A172 (cell line): ENCODE results near the genes XPOT, TBC1D30 and IL22.

GRCh38 chr12:63998890-63999618, 154.6 kb downstream of the SRGAP1 start:
- RAMPAGE, long total RNA = no peak

- RAMPAGE, long total RNA = start-site peak on the plus strand at chr12:64404484-64404661, 192 and 981 reads in 2 replicates
Observed at GRCh38 chr12:64404309-64405327, at the start of gene XPOT. Gene XPOT (plus strand): TSS chr12:64404392.

DNA sequence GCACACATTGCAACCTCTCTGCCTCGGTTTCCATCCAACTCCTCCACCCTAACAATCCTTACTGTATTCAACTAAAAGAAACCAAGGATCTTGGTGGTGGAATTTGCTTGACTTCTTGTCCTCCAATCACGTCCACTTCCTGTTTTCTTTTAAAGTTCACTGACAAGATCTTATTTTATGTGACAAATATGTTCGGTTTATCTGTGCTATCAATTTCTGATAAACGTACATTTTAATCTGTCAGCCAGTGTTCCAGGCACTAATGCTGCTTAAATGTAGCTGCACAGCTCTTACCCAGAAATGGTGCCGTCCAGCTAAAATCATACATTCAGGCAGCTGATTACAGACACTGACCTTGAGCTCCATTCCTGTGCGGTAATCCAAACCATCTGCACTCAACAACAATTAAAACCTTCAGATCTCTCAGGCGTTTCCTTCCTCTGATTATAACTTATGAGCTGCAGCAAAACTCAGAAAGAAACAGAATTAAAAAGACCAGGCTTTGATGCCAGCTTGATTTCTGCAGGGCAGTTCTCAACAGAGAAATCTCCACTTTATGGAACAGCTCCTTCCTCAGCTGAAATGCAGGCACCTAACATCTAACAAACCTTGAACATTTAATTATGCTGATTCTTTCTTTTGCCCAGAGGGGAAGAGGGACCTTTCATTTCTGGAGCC, 26.5 kb upstream of the RASSF3 start:
- RAMPAGE, long total RNA = no peak

GRCh38 chr12:64781462-64781818, 22.2 kb upstream of the GNS start:
- RAMPAGE, long total RNA = no peak

- RAMPAGE, long total RNA = no peak
Observed at GRCh38 chr12:64824317-64824802, at the start of gene TBC1D30. Gene TBC1D30 (plus strand): TSS chr12:64824647.

GRCh38 chr12:65181754-65182047, 12.3 kb downstream of the LEMD3 start:
- RAMPAGE, long total RNA = no peak

DNA sequence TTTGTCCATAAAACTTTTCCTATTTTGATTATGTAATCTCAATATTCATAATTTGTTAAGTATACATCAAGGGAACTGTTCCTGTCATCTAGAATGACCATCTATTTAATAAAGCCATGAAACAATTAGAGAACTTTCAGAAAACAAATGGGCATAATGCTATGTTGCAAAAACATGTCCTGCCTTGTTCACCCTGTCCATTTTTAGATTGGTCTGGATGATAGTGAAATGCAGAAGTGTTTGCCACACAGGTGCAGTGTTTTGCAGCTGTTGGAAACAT, 36.4 kb downstream of the LEMD3 start:
- RAMPAGE, long total RNA = no peak

DNA sequence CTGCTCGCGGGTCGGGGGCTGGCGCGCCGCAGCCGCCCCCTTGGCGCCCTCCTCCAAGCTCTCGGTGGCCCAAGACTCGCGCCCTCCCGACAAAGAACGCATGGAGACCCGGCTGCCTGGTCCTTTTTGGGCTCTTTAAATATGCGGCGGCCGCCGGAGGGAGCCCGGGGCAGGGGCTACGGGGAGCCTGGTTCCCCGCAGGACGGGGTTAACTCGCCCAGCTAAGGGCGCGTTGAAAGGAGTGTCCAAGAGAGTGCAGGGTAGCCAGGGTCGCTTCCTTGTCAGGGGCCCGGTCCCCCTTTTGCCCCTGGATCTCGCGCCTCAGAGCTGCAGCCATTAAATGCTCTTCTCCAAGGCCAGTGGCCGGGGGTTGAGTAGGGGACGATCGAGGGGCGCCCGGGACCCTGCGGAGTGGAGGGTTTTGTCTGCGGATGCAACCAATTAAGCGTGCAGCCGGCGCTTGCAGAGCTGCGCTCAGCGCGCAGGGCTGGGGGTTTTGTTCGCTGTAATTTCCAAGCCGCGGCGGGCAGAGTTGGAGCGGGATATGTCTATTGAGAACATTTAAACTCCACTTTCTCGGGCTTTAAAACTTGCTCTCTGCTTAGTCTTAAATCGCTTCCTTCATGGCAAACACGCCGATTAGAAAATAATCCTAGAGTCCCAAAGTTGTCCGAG, 1.7 kb downstream of the HMGA2 start:
- RAMPAGE, long total RNA = no peak

- RAMPAGE, long total RNA = no peak
Observed at GRCh38 chr12:65926388-65927042, 102.2 kb downstream of the HMGA2 start.

- RAMPAGE, long total RNA = no peak
Observed at GRCh38 chr12:66200501-66201109, 11.6 kb downstream of the IRAK3 start.

DNA sequence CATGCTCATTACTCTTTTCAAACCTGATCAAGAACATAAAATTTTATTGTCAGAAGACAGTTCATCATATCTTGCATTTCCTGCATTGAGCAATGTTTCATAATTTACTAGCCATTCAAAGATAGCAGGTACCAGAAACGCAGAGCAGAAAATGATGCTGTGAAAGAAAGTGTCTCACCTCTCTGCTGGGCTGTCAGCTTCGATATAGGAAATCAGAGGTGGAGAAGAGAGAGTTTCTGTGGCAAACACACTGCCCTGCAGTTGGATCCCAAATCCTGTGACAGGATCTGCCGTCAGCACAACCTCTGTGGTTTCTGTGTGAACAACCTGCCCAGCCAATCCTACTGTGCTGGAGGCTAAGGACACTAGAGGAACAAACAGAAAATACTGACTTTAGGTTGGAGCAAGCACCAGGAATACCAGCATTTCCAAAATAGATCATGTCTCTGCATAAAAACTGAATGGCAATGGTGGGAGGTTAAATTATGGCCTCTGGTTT, 142.9 kb downstream of the HELB start:
- RAMPAGE, long total RNA = no peak

DNA sequence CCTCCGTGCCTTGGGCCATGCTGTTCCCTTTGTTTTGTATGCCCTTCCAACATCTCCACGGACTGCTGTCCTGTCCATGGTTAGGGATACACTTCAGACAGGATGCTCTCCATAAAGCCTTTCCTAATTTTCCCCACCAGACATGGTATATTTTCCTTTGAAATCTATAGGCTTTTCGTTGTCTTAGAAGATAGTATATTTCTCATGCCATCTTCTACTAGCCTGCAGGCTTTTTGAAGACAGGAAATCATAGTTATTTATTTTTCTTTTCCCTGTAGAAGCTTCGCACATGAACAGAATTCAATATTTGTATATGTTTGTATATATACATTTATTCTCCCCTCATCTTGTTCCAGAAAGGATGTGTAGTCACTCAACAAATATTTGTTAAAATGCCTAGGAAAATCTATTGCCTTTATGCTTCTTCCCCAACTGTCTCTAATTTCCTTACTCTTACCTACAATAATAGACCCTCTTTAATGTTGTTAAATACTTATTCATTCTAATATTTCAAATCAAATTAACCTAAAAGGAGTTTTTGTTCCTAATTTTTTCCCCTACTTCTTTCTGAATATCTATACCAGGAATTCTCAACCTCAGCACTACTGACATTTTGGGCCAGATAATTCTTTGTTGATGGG, 237.1 kb upstream of the CAND1 start:
- RAMPAGE, long total RNA = no peak

- RAMPAGE, long total RNA = no peak
Observed at GRCh38 chr12:67657952-67658626, 9.5 kb downstream of the DYRK2 start.

DNA sequence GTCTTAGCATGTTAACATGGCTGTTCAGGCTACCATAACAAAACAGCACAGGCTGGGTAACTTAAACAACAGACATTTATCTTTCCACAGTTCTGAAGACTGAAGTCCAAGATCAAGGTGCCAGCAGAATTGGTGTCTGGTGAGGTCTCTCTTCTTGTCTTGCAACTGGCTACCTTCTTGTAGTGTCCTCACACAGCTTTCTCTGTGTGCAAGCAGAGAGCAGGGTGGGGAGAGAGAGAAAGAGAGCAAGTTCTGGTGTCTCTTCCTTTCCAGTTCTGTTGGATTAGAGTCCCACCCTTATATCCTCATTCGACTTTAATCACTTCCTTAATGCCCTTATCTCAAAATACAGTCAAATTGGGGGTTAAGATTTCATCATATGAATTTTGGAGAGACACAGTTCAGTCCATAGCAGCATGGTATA, 40.8 kb downstream of the DYRK2 start:
- RAMPAGE, long total RNA = no peak

- RAMPAGE, long total RNA = no peak
Observed at GRCh38 chr12:68180802-68181519, 21.4 kb upstream of the IFNG start.

DNA sequence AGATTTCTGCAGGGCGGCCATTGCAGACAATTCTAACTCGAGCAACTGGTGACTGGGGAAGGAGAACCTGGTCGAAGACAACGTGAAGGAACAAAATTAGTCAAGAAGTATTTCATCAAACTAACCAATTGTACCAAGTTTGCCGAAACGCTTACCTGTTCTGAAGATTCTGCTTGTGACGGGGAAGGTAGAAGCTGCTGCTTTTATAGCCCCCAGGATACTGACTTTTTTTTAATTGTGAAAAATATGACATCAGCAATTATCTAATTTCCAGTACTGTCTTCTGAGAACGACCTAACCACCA, at the start of gene IL22:
Gene IL22 (minus strand): TSS at position 177 of the 304 bp plus-strand sequence.
- RAMPAGE, long total RNA = no peak

DNA sequence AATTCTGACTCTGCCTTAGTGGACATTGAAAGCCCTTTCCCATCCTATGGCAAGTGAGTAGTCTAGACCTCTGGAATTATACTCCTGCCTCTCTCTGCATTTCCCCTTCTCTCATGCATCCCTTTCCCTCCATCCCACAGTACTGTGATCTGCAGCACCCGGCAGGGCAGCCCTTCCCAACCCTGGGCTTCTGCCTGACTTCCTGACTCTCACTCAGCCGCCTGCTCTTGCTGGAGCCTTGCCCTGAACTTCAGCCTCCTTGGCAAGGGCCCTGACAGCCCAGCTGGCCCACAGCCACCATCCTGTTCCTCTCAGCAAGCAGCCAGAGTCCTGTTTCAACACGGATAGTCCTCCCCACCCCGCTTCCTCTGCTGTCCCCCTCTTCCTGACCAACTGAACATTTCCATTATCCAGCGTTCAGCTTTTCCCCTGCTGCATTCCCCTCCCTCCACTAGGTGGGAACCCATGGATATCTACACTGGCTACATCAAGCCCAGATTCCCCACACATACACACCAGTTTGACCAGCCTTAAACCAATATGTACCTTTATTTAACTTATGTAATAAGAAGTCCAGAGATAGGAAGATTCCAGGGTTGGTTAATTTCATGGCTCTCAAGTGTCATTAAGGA, 74.0 kb upstream of the MDM1 start:
- RAMPAGE, long total RNA = no peak

DNA sequence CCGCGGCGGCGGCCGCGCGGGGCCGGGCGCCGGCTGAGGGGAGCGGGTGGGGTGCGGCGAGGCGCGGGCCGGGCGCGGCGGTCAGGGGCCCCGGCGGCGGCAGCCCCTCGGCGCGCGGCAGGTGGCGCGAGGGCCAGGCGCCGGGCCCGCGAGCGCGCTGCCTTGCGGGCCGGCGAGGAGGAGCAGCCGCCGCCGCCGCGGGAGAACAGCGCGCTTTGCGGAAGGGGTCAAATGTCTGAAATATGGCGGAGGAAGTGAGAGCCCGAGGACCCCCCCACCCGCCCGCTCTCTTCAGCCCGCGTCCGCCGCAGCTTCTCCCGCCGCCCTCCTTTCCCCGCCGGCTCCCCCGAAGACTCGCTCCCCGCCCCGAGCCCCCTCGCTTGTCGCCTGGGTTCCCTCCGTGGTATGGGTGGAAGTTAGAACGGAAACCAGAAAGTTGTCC, 400 bp downstream of the RAP1B start:
- RAMPAGE, long total RNA = no peak

DNA sequence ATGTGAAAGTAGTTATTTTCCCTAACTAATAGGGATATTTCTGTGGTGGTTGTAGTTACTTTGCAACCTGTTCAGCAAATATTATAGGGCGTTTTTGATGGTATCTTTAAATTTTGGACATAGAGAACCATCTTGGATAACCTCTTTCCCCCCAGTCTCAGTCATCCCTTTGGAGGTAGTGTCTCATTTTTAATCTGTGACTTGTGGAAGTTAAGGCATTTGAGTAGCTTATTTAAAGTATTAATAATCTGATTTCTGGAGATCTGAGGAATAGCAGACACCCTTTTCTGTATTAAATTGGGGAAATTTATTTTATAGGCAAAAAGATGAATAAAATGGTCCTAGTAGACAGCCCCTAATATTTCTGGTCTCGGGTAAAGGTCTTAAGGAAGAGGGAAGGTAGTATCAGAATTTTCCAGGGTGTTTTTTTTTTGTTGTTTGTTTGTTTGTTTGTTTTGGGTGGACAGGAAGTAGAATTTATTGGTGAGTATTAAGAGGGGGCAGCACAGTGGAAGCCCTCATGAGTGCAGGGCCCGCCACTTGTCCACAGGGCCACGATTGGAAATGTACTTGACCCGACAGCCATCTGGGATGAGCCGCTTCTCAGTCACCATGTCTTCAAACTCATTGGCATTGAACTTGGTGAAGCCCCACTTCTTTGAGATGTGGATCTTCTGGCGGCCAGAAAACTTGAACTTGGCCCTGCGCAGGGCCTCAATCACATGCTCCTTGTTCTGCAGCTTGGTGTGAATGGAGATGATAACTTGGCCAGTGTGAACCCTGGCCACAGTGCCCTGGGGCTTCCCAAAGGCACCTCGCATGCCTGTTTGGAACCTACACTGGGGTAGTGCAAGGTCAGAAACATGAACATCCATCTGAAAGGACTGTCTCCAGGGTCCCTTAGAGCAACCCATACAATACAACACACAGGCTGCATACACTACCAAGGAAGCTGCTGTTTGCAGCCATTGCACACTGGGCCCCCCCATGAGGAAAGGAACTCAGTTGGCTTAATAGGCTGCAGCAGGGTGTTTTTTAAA, 16.0 kb downstream of the RAP1B start:
- RAMPAGE, long total RNA = no peak

GRCh38 chr12:68788884-68789530, 19.0 kb upstream of the MDM2 start:
- RAMPAGE, long total RNA = no peak